Skeletal muscle tissue (tissue), 7 donors: ENCODE results near the genes ATAT1 and TUBB.

GRCh38 chr6:29790544-29791173, 37.0 kb upstream of the HLA-G start:
- PRO-cap, 3 experiments: no peak in any of the 3 experiments
- RAMPAGE, long total RNA: no peak
- RRBS, 2 experiments: no CpG with 5 or more reads among the region's 5 CpGs

DNA sequence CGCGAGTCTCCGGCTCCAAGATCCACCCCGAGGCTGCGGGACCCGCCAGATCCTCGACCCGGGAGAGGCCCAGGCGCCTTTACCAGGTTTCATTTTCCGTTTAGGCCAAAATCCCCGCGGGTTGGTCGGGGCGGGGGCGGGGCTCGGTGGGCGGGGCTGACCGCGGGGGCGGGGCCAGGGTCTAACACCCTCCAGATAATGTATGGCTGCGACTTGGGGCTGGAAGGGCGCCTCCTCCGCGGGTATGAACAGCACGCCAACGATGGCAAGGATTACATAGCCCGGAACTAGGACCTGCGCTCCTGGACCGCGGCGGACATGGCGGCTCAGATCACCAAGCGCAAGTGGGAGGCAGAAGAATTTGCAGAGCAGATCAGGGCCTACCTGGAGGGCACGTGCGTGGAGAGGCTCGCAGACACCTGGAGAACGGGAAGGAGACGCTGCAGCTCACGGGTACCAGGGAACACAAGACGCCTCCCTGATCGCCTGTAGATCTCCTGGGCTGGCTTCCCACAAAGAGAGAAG, 15.3 kb upstream of the HLA-A start:
- PRO-cap, 3 experiments: peak in 3 of 3 experiments; most common plus-strand start position 277 of the sequence (in 2); most common minus-strand start position 81 of the sequence (in 2)
- RAMPAGE, long total RNA: no peak
- RRBS, 2 experiments: 2 to 3% methylated on average over 5 of the region's 41 CpGs

GRCh38 chr6:29943955-29944792, 1.8 kb downstream of the HLA-A start:
- PRO-cap, 3 experiments: no peak in any of the 3 experiments
- RAMPAGE, long total RNA: no peak
- RRBS, 2 experiments: no CpG with 5 or more reads among the region's 12 CpGs

- PRO-cap, 3 experiments: peak in 1 of 3 experiments; most common plus-strand start chr6:29976388 (in 1); most common minus-strand start chr6:29976220 (in 1)
- RAMPAGE, long total RNA: no peak
- RRBS, 2 experiments: no CpG with 5 or more reads among the region's 8 CpGs
Measured at GRCh38 chr6:29976107-29976524, 33.8 kb downstream of the HLA-A start.

GRCh38 chr6:30155129-30155548, 5.9 kb downstream of the TRIM10 start:
- PRO-cap, 3 experiments: no peak in any of the 3 experiments
- RAMPAGE, long total RNA: no peak
- RRBS, 2 experiments: no CpG with 5 or more reads among the region's 6 CpGs

DNA sequence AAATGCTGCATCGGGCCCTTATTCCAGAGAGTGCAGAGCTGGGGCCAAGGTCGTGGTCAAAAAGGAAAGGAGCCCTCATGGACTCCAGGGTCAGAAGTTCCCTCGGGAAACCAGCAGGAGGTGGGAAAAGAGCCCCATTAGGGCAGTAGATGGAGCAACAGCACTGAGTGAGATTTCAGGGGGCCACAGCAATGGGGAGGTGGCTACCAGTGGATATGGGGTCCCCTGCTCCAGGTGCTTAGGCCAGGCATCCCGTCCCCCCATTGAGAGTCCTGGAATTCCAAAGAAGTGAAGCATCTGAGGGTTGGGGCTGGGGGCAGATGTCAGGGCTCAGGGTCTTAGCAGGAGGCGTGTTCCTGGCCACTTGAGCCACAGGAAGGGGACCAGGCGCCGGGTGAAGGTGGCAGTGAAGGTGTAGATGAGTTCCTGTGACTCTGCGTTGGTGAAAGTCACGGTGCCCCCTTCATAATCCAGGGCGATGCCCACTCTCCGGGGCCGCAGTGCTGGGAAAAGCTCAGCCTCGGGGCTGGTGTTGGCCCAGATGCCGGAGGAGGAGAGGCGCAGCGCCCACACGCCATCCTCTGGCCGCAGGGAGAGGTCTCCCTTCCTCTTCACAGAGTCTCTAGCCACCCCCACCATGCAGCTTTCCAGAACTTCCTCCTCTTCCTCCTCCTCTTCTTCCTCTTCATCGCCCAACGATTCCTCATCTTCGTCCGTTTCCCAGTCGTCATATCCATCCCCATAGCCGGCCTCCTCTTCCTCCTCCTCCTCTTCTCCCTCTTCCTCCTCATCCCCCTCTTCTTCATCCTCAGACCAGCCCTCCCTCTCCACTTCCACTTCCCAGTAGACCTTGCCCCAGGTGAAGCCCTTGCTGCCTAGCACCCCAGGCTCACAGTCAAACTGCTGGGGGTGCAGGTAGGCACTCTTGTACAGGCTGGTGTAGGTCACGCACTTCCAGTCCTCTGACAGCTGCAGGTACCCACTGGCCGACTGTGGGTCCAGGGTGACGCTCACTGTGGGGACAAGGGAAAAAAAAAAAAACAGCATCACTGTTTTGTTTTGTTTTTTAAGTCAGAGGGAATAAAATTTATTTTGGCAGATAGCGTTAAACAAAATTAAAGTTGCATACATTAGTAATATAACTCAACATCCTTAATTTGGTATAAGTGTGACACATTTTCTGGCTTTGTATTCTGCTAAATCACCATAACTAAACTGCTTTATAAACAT, 22.6 kb downstream of the TRIM15 start:
- PRO-cap, 3 experiments: no peak in any of the 3 experiments
- RAMPAGE, long total RNA: no peak
- RRBS, 2 experiments: 90 to 91% methylated on average over 6 of the region's 28 CpGs

DNA sequence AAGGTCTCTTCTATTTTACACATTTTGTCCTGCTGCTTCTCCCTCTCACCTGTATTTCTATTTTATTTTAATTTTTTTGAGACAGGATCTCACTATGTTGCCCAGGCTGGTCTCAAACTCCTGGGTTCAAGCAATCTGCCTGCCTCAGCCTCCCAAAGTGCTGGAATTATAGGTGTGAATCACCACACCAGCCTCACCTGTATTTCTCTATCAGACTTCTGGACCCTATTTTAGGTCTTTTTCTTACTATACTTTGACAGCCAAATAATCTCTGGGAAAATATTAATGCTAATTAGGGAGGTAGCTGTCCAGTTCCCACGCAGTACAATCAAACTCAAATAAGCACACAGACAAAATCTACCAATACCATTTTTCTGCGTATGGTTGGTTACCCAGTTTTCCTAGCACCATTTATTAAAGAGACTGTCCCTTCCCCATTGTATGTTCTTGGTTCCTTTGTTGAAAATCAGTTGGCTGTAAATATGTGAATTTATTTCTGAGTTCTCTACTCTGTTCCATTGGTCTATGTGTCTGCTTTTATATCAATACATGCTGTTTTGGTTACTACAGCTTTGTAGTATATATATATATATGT, 20.6 kb downstream of the TRIM26 start:
- PRO-cap, 3 experiments: no peak in any of the 3 experiments
- RAMPAGE, long total RNA: no peak
- RRBS, 2 experiments: no CpG with 5 or more reads among the region's 2 CpGs

DNA sequence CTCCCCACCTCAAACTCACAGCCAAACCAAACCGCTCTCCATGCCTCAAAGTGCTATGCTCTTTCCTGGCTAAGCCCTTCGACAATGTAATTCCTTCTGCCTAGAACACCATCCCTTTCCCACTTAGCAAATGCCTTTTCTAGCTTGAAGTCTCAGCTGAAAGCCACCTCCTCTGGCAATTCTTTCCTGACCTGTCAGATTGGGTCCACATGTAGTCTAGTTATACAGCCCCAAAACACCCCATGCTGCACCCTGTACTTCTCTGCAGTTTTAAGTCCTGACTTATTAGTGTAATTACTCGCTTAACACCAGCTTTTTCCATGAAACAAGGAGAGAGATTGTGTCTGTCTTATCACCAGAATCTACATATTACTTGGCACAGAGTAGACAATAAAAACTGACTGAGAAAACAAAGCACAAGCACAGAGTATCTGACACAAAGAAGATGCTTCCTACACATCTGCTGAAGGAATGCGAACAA, 5.5 kb downstream of the TRIM26 start:
- PRO-cap, 3 experiments: no peak in any of the 3 experiments
- RAMPAGE, long total RNA: no peak
- RRBS, 2 experiments: no CpG with 5 or more reads among the region's 4 CpGs

GRCh38 chr6:30300285-30301131, 26.2 kb upstream of the TRIM39 start:
- PRO-cap, 3 experiments: no peak in any of the 3 experiments
- RAMPAGE, long total RNA: no peak
- RRBS, 2 experiments: no CpG with 5 or more reads among the region's 8 CpGs

DNA sequence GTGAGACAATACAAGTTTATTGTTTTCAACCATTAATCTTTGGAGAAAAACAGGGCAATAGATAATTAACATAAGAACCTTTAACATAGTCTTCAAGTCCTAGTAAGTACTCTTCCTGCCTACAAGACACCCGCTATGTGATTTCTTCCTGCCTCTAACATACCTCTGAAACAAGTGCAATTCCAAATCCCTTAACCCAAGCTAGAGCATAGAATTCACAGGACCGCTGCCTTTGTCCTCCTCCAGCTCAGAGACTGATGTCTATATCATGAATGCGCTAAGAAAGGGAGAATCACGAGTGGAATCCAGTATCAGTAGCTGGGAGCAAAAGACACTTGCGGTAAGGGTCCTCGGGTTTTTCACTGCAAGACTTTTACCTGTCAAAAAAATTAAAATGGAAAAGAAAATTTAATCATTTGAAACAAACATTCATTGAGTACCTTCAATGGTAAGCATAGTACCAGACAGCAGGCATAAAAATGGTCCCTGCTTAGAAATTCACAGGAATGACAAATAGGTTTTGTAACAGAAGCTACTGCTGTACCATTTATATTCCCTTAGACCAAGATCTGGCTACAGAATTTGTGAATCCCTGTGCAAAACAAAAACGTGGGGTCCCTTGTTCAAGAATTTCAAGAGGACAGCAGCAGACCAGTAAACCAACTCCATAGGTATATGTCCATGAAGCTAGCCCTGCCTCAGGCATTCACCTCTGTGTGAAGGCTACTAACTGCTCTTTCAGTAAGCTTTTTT, 12.4 kb upstream of the TRIM39 start:
- PRO-cap, 3 experiments: no peak in any of the 3 experiments
- RAMPAGE, long total RNA: no peak
- RRBS, 2 experiments: no CpG with 5 or more reads among the region's 7 CpGs

- PRO-cap, 3 experiments: no peak in any of the 3 experiments
- RAMPAGE, long total RNA: no peak
- RRBS, 2 experiments: no CpG with 5 or more reads among the region's 4 CpGs
Measured at GRCh38 chr6:30325279-30325642, 1.5 kb upstream of the TRIM39 start.

DNA sequence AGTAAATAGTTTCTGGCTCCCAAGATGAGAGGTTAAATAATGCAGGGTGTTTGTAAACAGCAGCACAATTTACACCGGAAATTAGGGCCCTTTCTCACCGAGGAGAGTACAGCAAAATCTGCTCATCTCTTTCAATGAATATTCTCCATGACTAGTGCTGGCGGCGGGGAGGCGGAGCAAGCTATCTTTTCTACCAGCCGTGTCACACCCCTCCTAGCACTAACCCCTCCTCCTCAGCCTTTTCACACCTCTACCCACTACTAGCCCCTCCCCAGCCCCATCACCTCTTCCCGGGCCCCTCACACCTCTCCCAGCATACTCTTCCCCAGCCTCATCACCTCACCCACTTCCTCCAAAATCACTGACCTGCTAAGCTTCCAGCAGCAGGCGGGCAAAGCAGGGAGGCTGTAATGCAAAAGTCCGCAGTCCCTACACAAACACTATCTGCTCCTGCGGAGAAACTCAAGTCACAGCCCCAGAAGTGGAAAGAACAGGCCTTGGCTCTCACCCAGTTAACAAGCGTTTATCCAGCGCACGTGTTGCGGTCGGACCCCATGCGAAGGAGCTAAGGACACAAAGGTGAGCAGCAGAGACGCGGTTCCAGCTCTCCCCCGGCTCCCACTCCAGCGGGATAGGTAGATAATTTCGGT, 959 bp upstream of the TRIM39 start:
- PRO-cap, 3 experiments: no peak in any of the 3 experiments
- RAMPAGE, long total RNA: no peak
- RRBS, 2 experiments: no CpG with 5 or more reads among the region's 21 CpGs

GRCh38 chr6:30546428-30547564, 9.5 kb downstream of the GNL1 start:
- PRO-cap, 3 experiments: no peak in any of the 3 experiments
- RAMPAGE, long total RNA: no peak
- RRBS, 2 experiments: no CpG with 5 or more reads among the region's 21 CpGs

DNA sequence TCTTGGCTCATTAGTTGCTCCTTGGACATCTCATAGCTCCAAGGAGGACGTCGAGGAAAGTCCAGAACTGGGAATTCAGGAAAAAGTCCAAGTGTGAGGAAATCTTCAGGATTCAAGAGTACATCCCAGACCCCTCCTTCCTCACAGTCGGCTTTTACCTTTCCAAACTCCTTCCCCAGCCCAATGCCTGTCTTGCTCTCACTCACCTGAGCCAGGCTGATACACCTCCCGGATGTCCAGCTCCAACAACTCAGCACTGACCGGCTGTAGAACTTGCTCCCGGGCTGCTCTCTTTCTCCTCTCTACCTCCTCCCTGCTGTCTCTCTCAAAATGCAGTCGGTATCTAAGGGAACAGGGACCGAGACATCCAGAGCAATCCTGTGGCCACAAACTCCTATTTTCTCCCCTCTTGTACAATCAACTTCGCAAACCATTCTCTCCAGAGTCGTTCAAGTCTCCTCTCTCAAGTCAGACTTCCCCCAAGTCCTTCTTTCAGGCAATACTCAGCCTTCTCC, 1.4 kb downstream of the GNL1 start:
- PRO-cap, 3 experiments: no peak in any of the 3 experiments
- RAMPAGE, long total RNA: no peak
- RRBS, 2 experiments: no CpG with 5 or more reads among the region's 10 CpGs

DNA sequence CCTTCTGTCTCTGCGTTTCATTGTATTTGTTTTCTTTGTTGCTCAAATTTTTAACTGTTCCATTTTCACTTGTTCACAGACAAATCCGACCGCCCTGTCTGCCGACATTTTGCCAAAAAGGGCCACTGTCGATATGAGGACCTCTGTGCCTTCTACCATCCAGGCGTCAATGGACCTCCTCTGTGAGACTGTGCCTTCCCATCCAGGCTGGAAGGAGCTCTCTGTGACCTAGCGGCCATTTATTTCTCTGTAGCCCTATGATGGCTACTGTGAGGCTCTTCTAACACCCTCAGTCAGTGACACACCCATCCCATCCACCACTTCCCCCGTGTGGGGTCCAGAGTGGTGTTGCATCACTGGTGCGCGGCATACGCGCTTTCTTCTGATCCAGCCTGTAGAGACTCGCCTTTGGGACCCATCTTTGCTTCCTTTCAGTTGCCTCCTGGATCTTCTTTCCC, 5.2 kb downstream of the PRR3 start:
- PRO-cap, 3 experiments: no peak in any of the 3 experiments
- RAMPAGE, long total RNA: no peak
- RRBS, 2 experiments: no CpG with 5 or more reads among the region's 13 CpGs

DNA sequence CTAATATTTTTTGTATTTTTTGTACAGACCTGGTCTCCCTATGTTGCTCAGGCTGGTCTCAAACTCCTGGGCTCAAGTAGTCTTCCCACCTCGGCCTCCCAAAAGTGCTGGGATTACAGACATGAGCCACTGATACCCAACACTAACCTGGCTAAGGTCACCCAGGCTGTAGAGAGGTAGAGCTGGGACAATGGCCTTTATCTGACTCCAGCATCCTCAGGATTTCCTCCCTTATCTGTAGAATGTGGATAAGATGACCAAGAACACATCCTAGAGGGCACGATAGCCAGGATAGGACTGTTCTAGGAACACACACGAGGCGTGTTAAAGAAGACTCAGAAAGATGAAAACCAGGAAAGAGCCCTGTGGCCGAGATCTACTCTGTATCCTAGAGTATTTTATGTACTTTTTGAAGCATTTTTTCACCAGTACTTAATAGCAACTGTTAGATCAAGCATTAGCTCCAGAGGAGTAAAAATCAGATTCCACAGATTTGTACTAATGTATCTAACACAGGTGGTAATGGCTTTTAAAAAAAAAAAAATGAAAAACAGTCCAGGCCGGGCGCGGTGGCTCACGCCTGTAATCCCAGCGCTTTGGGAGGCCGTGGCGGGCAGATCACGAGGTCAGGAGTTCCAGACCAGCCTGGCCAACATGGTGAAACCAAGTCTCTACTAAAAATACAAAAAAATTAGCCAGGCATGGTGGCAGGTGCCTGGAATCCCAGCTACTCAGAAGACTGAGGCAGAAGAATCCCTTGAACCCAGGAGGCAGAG, 17.3 kb downstream of the PPP1R10 start:
- PRO-cap, 3 experiments: no peak in any of the 3 experiments
- RAMPAGE, long total RNA: no peak
- RRBS, 2 experiments: no CpG with 5 or more reads among the region's 13 CpGs

GRCh38 chr6:30626229-30627569, at the start of gene ATAT1:
Gene ATAT1 (plus strand): TSS chr6:30626874.
- PRO-cap, 3 experiments: peak in 3 of 3 experiments; most common plus-strand start chr6:30626915 (in 2); most common minus-strand start chr6:30626779 (in 1)
- RAMPAGE, long total RNA: start-site peak on the plus strand at chr6:30626857-30626876, 65 and 38 reads in 2 replicates
- RRBS, 2 experiments: 3 to 4% methylated on average over 7 to 8 of the region's 41 CpGs

- PRO-cap, 3 experiments: no peak in any of the 3 experiments
- RAMPAGE, long total RNA: no peak
- RRBS, 2 experiments: no CpG with 5 or more reads among the region's 2 CpGs
Measured at GRCh38 chr6:30645977-30646425, 932 bp upstream of the C6orf136 start.

- PRO-cap, 3 experiments: peak in 3 of 3 experiments; most common plus-strand start chr6:30684922 (in 1); most common minus-strand start chr6:30684804 (in 2)
- RAMPAGE, long total RNA: no peak
- RRBS, 2 experiments: 34 to 35% methylated on average over 7 of the region's 22 CpGs
Measured at GRCh38 chr6:30684309-30685305, 1.8 kb downstream of the PPP1R18 start.

GRCh38 chr6:30719677-30720695, at the start of gene TUBB:
Gene TUBB (plus strand): TSS chr6:30720352.
- PRO-cap, 3 experiments: peak in 3 of 3 experiments; most common plus-strand start chr6:30720357 (in 3); most common minus-strand start chr6:30720119 (in 3)
- RAMPAGE, long total RNA: start-site peak on the plus strand at chr6:30720346-30720380, 345 and 4,515 reads in 2 replicates
- RRBS, 2 experiments: 1 to 2% methylated on average over 13 of the region's 41 CpGs